A549 (cell line): ENCODE data around the genes ZNF45, ZNF284, ZNF225, ZNF227 and CEACAM20.

DNA sequence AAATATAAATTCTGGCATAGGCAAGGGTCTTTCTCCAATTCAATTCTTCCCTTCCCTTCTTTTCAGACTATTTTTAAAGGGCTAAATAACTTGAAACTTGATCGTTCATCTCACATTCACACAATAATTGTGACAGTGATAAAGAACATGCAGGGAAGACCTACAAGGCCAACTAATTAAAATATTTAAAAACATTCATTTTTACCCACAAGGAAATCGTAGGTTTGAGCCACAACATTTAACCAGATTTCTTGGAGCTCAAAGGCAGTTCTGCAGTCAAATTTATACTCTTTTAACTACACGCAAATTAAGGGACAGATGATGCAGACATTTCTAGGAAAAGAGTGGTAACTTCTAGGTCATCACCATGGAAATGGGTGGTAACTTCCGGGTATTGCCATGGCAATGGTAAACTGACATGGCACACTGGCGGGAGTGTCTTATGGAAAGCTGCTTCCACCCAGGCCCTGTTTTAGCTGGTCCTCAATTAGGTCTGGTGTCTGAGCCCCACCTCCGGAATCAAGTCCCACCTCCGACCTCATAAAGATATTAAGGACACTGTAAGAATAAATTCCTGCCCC lies 10.3 kb upstream of the LYPD5 start:
- PRO-cap = no peak
CAGE:
- cytosol, long polyA plus RNA = no peak
- long polyA plus RNA = no peak
- nucleus, long polyA plus RNA = no peak

- PRO-cap = bidirectional peak, plus-strand start at chr19:43935363, minus-strand start at chr19:43935244
CAGE:
- cytosol, long polyA plus RNA = start-site peak on the minus strand at chr19:43935240-43935272, 110 and 401 reads in 2 replicates
- long polyA plus RNA = no peak
- nucleus, long polyA plus RNA = start-site peak on the minus strand at chr19:43935239-43935278, 192 and 736 reads in 2 replicates
Measured at GRCh38 chr19:43934787-43935708, at the start of gene ZNF45. Gene ZNF45, minus strand, starts transcription at chr19:43935282.

- PRO-cap = no peak
CAGE:
- cytosol, long polyA plus RNA = no peak
- long polyA plus RNA = no peak
- nucleus, long polyA plus RNA = no peak
Measured at GRCh38 chr19:43970327-43970850, 13.6 kb upstream of the ZNF155 start.

- PRO-cap = no peak
CAGE:
- cytosol, long polyA plus RNA = no peak
- long polyA plus RNA = no peak
- nucleus, long polyA plus RNA = no peak
Measured at GRCh38 chr19:44031977-44032675, 6.9 kb downstream of the ZNF222 start.

- PRO-cap = no peak
CAGE:
- cytosol, long polyA plus RNA = no peak
- long polyA plus RNA = start-site peak on the plus strand at chr19:44072143-44072192, 91 and 63 reads in 2 replicates
- nucleus, long polyA plus RNA = no peak
Measured at GRCh38 chr19:44071879-44072496, at the start of gene ZNF284. Gene ZNF284, plus strand, starts transcription at chr19:44072159.

GRCh38 chr19:44112732-44113904 lies at the start of gene ZNF225:
Gene ZNF225, plus strand, starts transcription at chr19:44113399.
- PRO-cap = no peak
CAGE:
- cytosol, long polyA plus RNA = no peak
- long polyA plus RNA = start-site peak on the plus strand at chr19:44113391-44113434, 83 and 51 reads in 2 replicates
- nucleus, long polyA plus RNA = no peak

GRCh38 chr19:44130819-44131957 lies 10.2 kb upstream of the ZNF234 start:
- PRO-cap = no peak
CAGE:
- cytosol, long polyA plus RNA = no peak
- long polyA plus RNA = no peak
- nucleus, long polyA plus RNA = no peak

DNA sequence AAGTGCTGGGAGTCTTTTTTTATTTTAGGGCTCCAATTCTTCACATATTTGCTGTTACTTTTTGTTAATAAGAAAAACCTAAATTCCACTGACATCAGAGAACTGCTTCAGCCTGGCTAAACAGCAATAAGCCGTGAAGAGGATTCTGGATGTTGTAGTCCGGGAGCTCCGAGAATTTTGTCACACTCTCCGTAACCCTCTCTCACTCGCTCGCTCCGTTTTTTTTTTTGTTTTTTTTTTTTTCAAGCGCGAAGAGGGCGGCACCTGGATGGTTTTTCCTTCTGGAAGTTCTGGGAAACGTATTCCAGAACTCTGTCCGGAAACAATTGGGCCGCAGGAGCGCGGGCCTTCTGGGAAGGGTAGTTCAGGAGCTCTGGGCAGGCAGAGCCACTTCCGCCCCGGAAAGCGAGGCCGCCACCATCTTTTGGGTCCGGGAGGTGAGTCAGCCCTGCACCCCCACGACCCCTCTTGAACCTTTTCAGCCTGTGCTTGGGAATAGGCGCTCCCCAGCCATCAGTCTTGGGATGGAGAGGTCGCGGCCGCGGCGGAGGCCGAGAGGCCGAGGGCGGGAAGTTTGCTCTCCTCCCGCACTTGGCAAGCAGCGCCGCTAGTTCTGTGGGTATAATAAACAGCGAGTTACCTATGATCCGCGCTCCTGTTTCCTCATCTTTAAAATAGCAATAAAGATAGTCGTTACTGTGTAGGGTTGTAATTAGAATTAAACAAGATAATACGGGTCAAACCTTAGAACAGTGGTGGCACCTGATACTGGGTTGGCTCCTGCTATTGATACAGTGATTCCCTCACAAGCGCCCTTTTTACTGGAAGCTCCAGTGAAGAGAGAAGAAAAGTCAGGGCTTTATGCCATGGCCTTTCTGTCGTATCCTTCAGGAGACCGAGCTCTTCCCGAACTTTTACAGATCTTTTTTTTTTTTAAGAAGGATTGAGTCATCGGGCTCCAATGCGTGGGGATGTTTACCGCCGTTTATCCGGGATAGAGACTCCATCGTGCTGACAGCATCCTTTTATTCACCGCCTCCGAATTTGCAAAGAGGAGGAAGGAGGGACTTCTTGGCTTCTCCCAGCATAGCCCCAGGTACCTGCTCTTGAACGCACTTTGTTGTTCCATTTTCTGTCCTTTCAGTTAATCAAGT lies at the start of gene ZNF227:
Gene ZNF227 (plus strand): TSS at position 384 of the 1,154 bp plus-strand sequence.
- PRO-cap = unidirectional peak, plus-strand start at position 420 of the sequence
CAGE:
- cytosol, long polyA plus RNA = no peak
- long polyA plus RNA = no peak
- nucleus, long polyA plus RNA = no peak

DNA sequence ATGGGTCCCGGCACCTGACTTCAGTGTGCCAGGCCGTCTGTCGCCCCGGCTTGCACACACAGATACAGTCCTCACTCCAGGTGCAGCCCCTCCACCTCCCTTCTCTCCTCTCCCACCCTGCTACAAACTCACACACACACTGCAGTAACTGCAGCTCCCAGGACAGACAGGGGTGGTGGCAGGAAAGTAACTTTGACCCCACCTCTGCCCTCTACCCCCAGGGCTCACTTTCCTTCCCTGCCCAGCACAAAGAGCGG lies at the start of gene CEACAM20:
Gene CEACAM20 (minus strand): TSS at position 168 of the 257 bp plus-strand sequence.
- PRO-cap = no peak
CAGE:
- cytosol, long polyA plus RNA = no peak
- long polyA plus RNA = no peak
- nucleus, long polyA plus RNA = no peak

- PRO-cap = no peak
CAGE:
- cytosol, long polyA plus RNA = no peak
- long polyA plus RNA = no peak
- nucleus, long polyA plus RNA = no peak
Measured at GRCh38 chr19:44596723-44597260, 16.6 kb upstream of the IGSF23 start.

DNA sequence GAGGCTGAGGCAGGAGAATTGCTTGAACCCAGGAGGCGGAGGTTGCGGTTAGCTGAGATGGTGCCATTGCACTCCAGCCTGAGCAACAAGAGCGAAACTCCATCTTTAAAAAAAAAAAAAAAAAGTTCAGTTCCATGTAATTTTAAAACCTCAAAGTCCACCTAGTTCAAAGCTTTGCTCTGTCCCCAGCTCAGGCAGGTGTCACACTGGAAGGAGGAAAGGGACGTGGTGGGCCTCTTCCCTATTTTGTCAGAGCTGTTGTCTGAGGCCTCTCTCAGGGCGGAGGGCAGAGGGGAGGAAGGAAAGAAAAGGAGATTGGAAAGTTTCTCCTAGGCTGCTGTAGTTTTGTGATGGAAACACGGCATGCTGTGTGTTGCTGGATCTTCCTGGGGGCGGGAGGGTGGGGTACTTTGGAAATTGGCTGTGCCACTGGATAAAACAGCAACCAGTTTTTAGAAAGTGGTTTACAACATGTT lies 2.2 kb downstream of the IGSF23 start:
- PRO-cap = no peak
CAGE:
- cytosol, long polyA plus RNA = no peak
- long polyA plus RNA = no peak
- nucleus, long polyA plus RNA = no peak

GRCh38 chr19:44658017-44658260 lies 13.3 kb upstream of the CEACAM19 start:
- PRO-cap = no peak
CAGE:
- cytosol, long polyA plus RNA = no peak
- long polyA plus RNA = no peak
- nucleus, long polyA plus RNA = no peak

- PRO-cap = no peak
CAGE:
- cytosol, long polyA plus RNA = no peak
- long polyA plus RNA = no peak
- nucleus, long polyA plus RNA = no peak
Measured at GRCh38 chr19:44767814-44768328, 9.8 kb upstream of the CBLC start.

DNA sequence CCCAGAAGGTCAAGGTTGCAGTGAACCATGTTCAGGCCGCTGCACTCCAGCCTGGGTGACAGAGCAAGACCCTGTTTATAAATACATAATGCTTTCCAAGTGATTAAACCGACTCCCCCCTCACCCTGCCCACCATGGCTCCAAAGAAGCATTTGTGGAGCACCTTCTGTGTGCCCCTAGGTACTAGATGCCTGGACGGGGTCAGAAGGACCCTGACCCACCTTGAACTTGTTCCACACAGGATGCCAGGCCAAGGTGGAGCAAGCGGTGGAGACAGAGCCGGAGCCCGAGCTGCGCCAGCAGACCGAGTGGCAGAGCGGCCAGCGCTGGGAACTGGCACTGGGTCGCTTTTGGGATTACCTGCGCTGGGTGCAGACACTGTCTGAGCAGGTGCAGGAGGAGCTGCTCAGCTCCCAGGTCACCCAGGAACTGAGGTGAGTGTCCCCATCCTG lies 1.9 kb downstream of the APOE start:
- PRO-cap = no peak
CAGE:
- cytosol, long polyA plus RNA = no peak
- long polyA plus RNA = no peak
- nucleus, long polyA plus RNA = no peak

DNA sequence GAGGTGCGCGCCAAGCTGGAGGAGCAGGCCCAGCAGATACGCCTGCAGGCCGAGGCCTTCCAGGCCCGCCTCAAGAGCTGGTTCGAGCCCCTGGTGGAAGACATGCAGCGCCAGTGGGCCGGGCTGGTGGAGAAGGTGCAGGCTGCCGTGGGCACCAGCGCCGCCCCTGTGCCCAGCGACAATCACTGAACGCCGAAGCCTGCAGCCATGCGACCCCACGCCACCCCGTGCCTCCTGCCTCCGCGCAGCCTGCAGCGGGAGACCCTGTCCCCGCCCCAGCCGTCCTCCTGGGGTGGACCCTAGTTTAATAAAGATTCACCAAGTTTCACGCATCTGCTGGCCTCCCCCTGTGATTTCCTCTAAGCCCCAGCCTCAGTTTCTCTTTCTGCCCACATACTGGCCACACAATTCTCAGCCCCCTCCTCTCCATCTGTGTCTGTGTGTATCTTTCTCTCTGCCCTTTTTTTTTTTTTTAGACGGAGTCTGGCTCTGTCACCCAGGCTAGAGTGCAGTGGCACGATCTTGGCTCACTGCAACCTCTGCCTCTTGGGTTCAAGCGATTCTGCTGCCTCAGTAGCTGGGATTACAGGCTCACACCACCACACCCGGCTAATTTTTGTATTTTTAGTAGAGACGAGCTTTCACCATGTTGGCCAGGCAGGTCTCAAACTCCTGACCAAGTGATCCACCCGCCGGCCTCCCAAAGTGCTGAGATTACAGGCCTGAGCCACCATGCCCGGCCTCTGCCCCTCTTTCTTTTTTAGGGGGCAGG lies 3.7 kb downstream of the APOE start:
- PRO-cap = no peak
CAGE:
- cytosol, long polyA plus RNA = no peak
- long polyA plus RNA = no peak
- nucleus, long polyA plus RNA = no peak

GRCh38 chr19:44956077-44956682 lies 1.0 kb downstream of the CLPTM1 start:
- PRO-cap = no peak
CAGE:
- cytosol, long polyA plus RNA = no peak
- long polyA plus RNA = no peak
- nucleus, long polyA plus RNA = no peak

DNA sequence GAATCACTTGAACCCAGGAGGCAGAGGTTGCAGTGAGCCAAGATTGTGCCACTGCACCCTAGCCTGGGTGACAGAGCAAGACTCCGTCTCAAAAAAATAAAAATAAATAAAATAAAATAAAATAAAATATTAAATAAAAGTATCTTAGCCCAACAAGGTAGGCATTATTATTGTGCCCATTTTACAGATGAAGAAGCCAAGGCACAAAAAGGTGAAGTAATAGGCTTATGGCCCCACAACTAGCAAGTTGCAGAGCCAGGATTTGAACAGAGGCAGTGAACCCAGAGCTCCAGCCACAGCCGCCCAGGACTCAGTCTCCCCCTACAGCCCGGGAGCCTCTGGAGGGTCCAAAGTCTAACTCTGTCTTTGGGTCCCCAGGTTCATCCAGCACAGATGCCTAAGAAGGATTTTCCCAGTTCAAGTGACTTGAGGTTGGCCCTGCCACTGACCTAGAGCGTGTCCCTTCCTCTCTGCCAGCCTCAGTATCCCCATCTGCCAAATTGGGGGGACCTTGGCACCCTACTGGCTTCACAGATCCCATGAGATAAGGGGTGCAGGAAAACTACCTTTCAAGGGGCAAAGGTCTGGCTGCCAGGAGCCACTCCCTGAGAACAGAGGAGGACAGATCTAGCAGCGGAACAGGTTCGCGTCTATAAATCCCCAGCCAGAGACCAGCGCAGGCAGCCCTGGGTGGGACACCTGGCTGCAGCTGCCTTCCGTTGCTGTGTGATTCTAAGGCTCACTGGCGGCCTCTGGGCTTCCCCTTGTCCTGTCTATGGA lies 7.0 kb downstream of the RELB start:
- PRO-cap = no peak
CAGE:
- cytosol, long polyA plus RNA = no peak
- long polyA plus RNA = no peak
- nucleus, long polyA plus RNA = no peak

GRCh38 chr19:45103043-45103436 lies 10.1 kb downstream of the PPP1R37 start:
- PRO-cap = no peak
CAGE:
- cytosol, long polyA plus RNA = no peak
- long polyA plus RNA = no peak
- nucleus, long polyA plus RNA = no peak

DNA sequence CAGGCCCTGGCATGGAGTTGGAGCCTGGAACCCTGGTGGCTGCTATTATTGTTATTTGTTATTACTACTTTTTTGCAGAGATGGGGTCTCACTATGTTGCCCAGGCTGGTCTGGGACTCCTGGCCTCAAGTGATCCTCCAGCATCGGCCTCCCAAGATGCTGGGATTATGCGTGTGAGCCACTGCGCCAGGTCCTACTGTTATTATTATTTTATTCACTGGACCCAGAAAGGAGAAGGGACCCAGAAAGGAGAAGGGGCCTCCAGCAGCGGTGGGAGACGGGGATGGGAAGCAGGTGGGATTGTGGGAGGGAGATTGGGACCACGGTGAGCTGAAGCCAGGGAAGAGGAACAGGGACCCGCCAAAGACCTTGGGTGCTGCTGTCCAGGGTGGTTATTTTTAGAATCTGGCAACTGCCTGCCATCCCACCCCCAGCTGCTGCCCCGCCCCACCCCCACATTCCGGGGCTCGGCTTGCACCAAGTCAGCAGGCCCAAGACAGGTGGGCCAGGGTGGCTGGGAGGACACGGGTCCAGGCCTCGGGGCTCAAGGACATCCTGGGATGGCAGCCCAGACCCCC lies 1.0 kb downstream of the CKM start:
- PRO-cap = no peak
CAGE:
- cytosol, long polyA plus RNA = no peak
- long polyA plus RNA = no peak
- nucleus, long polyA plus RNA = no peak

DNA sequence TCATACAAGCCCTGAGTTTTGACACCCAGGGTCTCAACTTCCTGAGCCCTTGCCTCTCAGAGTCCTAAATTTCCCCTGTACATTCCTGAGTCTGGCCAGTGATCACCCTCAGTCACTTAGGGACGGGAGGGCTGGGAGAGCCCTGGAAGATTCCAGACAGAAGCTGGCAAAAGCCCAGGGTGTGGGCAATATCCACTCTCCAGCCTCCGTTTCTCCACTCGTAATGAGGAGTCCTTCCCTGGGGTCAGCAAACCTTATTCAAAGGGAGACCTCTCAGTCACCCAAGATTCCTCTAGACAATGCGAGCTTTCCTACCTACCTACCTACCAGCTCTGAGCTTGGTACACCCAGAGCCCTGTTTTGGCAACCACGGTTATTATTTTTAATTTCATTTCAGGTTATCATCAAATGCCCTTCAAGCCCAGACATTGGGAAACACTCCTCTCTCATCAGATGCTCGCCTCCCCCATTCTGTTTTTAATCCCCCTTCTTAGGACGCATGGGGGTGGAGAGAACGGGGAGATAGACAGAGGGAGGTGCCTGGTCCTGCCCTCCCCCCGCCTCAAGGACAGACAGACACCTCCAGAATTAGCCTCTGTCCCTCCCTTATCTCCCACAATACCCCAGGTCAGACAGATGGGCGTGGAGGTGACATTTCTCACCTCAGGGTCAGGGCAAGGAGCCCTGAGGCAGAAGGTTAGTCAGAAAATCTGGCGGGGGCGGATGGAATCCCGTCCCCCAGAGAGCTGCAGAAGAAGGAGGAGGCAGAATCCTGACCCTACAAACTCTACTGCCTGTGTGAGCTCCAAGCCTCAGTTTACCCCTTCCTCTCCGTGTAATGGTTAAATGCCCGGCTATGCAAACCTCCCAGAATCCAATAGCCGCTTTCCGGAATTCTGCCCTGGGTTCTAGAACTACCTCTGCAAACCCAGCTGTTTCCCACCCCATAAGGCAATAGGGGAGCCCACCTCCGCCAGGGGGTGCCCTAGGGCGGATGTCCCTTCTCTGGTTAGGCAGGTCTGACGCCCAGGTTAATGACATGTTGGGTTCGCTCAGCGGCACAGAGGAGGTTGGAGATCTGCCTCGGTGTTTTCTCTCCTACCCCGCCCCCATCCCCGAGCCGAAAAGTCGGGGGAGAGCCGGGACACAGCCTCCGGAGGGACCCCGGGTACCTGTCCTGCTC lies 1.1 kb downstream of the PPP1R13L start:
- PRO-cap = no peak
CAGE:
- cytosol, long polyA plus RNA = no peak
- long polyA plus RNA = no peak
- nucleus, long polyA plus RNA = no peak